LHCN-M2 (cell line): Measurements from ENCODE around the gene SFN.

- RAMPAGE, long total RNA = no peak
Observed at GRCh38 chr1:26335900-26337035, 17.7 kb downstream of the CRYBG2 start.

DNA sequence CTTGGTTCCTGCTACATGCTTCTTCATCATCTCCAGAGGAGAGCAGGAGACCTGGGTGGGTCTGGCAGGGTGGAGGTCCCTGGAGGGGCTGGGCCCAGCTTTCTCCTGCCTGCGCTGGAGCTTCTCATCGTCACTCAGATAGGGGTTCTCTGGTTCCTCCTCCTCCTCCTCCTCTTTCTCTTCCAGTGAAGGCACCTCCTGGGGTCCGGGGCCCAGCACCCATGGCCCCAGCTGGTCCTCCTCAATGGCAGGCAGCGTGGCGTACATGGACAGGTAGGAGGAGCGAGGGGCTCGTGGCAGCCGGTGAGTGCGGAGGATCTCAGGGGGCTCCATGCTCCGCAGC is 10.0 kb downstream of the CRYBG2 start:
- RAMPAGE, long total RNA = no peak

DNA sequence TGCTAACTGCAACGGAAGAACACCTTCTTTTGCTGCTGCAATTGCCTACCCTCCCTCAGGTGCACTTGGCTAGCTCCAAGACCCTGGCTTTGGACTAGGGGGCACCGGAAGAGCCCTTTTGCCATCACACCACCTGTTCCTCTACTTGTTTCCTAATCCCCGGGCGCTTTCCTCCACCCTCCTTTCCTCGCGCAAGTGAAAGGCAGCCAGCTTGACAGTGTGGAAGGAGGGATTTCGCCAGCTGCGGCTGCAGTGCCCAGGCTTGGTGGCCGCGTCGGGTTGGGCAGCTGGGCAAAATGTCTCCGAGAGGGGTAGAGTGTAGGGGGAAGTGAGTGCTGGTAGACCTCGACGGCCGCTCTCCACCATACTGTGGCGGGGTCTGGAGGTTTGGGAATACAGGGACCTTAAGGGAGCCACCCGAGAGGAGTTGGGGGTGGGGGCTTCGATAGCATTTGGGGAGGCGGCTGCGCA is 892 bp upstream of the HMGN2 start:
- RAMPAGE, long total RNA = no peak

GRCh38 chr1:26555454-26556577 is 26.3 kb downstream of the RPS6KA1 start:
- RAMPAGE, long total RNA = no peak

- RAMPAGE, long total RNA = no peak
Observed at GRCh38 chr1:26571863-26572414, 42.4 kb downstream of the RPS6KA1 start.

GRCh38 chr1:26752164-26752951 is 35.4 kb upstream of the PIGV start:
- RAMPAGE, long total RNA = no peak

- RAMPAGE, long total RNA = no peak
Observed at GRCh38 chr1:26771400-26771754, 16.4 kb upstream of the PIGV start.

DNA sequence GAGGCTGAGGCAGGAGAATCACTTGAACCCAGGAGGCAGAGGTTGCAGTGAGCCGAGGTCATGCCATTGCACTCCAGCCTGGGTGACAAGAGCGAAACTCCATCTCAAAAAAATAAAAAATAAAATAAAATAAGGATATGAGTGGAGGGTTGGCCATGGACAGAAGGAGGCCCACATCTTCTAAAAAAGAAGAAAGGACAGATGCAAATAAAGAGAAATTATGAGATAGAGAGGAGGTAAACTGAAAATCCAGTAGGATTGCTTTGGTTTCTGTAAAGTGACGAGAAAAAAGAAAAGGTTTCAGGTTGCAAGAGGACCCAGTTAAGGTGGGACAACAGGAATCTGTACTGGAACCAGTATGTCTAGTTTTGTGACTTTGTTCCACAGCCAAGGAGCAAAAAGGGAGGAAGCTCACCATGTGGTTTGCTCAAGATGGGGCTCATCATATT is 1.9 kb upstream of the ZDHHC18 start:
- RAMPAGE, long total RNA = no peak

DNA sequence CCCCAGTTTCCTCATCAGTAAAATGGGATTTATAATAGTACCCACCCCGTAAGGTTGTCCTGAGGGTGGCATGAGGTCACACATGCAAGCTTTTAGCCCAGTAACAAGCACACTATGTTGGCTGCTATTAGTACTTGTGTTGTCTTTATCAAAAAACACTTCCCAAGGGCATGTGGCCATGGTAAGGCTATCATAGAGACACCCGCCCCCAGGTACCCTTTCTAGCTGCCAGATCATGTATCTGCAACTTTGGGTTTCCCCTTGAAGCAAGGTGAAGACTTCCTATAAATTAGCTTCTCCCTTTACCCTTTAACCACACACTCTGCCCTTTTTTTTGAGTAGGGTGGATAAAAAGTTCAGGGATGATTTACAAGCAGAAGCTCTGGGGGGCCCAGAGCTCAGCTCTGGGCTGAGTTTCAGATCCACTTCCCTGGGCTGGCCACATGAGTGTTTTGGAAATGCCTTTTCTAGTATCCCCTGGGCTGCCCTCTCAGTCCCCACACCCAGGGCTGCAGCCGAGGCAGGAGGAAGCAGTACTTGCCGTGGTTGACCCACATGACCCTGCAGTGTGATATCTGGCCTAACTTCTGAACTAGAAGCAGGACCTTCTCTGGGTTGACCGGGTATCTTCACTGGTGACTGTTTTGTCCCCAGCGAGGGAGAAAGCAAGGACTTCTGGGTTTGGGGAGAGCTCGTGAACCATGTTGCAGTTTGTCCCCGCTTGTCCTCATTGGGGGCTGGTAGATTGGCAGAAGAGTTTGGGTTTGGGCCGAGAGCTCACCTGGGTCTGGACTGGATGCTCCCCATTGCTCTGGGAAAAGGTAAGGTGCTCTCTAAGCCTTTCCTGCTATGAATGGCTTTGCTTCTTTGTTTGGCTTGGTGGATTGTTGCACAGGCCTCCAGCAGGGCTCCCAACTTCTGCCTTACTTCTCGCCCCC is 2.2 kb downstream of the ZDHHC18 start:
- RAMPAGE, long total RNA = no peak

- RAMPAGE, long total RNA = no peak
Observed at GRCh38 chr1:26850143-26850837, 12.7 kb upstream of the SFN start.

DNA sequence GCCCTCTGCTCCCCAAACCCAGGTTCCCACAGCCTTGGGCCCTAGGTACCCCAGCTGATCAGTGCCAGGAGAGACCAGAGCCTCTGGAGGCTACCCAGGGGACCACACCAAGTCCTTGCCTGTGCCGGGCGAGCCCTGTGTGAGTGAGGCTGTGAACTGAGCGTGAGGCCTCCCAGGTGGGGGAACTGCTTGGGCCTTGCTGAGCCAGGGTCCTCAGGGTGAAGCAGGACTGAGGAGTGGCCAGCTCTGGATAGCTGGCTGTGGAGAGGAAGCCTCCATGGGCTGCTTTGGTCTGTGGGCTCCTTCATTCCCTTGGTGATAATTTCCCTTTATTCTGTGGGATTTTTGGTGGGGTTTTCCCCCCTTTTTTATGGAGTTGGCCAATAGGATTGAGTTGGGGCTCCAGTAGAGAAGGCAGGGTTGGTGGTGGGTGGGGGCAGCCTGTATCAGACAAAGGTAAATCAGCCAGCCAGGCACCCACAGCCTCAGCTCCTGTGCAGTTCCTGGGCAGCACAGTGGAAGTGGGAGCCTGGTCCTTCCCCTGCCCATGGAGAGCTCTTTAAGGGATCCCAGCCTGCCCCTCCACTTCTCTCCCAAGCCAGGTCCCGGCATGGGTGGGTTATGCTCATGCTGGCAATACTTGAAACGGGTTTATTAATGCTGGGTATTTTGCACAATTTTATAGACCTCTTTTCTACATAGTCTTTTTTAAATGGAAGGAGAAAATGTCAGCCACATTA is 8.8 kb upstream of the SFN start:
- RAMPAGE, long total RNA = no peak

DNA sequence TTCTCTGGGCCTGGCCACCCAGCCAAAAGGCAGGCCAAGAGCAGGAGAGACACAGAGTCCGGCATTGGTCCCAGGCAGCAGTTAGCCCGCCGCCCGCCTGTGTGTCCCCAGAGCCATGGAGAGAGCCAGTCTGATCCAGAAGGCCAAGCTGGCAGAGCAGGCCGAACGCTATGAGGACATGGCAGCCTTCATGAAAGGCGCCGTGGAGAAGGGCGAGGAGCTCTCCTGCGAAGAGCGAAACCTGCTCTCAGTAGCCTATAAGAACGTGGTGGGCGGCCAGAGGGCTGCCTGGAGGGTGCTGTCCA is at the start of gene SFN:
TSS of gene SFN (plus strand) at position 52 of the 305 bp plus-strand sequence.
- RAMPAGE, long total RNA = no peak

DNA sequence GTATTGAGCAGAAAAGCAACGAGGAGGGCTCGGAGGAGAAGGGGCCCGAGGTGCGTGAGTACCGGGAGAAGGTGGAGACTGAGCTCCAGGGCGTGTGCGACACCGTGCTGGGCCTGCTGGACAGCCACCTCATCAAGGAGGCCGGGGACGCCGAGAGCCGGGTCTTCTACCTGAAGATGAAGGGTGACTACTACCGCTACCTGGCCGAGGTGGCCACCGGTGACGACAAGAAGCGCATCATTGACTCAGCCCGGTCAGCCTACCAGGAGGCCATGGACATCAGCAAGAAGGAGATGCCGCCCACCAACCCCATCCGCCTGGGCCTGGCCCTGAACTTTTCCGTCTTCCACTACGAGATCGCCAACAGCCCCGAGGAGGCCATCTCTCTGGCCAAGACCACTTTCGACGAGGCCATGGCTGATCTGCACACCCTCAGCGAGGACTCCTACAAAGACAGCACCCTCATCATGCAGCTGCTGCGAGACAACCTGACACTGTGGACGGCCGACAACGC is 511 bp downstream of the SFN start:
- RAMPAGE, long total RNA = no peak

GRCh38 chr1:26994029-26994668 is 657 bp downstream of the TRNP1 start:
- RAMPAGE, long total RNA = no peak

DNA sequence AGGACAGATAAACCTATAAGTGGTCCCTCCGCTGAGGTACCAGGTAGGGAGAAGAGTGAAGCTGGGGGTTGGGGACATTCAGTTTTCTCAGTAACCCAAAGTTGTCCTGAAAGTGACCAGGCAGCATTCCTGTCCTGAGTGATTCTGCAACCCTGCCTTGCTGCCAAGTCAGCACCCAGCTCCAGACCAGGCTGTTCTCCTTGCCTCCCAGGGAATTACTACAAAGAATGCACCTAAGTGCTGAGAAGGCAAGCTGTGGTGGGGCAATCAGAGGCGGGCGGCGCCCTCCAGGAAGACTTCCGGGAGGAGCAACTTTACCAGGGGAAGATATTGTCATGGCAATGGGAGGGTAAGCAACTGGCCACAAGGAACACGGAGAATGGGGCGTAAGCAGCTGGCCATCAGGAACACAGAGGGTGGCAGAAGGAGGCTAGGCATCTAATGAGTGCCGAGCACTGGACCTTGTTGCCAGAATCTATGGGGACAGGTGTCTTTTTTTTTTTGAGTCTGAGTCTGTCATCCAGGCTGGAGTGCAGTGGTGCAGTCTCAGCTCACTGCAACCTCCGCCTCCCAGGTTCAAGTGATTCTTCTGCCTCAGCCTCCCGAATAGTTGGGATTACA is 4.4 kb downstream of the TENT5B start:
- RAMPAGE, long total RNA = no peak

GRCh38 chr1:27109662-27110243 is 45.2 kb downstream of the SLC9A1 start:
- RAMPAGE, long total RNA = no peak

DNA sequence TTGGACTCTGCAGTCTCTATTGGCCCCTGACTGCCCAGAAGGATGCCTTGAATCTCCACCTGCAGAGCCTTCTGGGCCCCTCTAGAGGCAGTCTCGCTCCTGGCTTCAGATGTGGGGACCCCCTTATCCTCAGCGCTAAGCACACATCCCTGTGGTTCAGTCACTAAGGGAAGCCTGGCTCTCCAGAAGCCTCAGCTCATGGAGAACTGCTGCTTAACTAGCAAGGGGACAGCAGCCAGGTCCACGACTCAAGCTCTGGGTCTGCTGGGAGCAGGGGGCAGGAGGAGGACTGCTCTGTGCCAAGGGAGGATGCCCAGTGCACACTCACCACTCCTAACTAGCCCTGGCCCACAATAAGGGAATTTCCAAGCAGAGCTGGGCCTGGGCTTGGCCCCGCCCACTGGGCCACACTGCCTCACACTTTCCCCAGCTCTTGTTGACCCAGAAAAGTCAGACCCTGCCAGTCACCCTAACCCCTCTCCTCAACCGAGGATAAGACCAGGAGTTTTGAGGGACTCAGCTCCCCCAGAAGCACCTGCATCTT is 18.8 kb downstream of the SLC9A1 start:
- RAMPAGE, long total RNA = no peak

DNA sequence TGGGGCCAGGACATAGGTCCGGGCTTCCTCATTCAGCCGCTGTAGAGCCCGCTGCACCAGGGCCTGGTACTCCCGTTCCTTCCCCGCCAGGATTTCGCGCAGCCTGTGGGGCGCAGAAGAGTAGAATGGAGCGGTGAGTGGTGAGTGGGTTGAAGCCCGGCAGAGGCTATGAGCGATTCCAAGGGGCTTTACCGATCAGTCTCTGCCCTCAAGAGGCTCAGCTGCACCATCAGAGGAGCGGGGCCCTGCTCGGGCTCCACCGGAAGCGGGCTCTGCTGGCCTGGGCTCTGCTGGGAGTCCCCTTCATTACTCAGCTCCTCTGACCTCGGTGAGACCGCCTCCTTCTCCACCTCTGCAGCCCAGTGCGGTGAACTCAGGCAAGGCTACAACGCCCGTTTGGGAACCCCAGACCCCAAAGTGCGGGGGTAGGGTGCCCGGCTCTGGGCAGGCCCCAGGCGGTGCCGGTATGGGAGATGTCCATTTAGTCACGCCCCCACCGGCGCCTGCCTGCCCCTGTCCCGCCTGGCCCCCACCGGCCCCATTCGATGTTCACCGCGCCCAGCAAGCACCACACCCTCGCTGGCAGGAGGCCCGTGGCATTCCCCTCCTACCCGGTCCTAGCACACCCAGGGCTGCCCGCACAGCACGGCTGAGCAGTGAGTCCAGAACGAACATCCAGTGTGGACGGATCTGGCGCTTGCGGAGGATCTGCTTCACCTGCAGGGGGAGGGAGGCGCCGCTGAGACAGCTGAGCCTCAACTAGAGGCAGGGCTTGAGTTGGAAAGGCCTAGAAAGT is 10.2 kb downstream of the MAP3K6 start:
- RAMPAGE, long total RNA = no peak

GRCh38 chr1:27366390-27366761 is 385 bp downstream of the MAP3K6 start:
- RAMPAGE, long total RNA = no peak

GRCh38 chr1:27414536-27415142 is 22.2 kb downstream of the GPR3 start:
- RAMPAGE, long total RNA = no peak